Left cardiac atrium (tissue), 1 donor: ENCODE measurements around a stretch of chr1.

DNA sequence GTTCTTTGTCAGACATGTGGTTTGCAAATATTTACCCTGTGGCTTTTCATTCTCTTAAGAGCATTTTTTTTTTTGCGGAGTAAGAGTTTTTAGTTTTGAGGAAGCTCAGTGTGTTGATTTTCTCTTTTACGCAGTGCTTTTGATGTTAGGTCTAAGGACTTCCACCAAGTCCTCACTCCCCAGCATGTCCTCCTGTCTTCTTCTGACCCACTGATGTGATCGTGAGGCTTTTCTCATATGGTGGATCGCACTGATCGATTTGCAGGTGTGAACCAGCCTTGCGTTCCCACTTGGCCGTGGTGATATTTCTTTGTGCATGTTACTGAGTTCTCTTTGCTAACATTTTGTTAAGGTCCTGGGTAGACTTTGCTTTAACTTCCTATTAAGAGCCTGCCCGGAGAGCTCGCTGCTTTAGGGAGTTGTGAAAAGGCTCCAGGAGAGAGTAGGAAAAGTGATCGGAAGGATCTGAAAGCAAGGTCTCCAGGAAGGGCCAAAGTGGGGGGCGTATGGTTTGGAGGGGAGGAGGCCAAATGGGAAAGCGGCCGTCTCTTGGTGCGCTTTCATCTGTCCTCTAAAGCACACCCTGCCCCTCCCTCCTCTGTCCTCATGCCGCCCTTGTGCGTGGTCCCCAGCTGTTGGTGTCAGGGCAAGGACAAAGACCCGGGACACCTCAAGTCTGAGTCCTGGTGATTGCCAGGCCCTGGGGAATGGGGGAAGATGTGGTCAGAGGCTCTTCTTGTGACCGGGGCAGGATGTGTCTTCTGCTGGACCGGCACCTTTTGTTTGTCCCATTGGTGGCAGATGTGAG lies 7.9 kb downstream of the DFFB start:
- PRO-cap, result no peak

DNA sequence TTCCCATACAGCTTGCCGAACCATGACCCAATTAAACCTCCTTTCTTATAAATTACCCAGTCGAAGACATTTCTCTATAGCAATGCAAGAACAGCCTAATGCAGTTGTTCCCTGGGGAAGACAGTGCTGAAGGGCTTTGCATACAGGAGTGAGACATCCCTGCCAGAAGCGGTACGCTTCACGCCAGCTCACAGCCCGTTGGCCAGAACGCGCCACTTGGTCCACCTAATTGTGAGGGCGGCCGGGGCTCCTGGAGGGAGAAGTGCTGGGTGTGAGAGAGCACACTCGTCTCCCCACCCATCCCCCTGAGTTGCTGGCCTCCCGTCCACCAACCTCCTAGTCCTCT lies 227.2 kb upstream of the C1orf174 start:
- PRO-cap, result no peak

DNA sequence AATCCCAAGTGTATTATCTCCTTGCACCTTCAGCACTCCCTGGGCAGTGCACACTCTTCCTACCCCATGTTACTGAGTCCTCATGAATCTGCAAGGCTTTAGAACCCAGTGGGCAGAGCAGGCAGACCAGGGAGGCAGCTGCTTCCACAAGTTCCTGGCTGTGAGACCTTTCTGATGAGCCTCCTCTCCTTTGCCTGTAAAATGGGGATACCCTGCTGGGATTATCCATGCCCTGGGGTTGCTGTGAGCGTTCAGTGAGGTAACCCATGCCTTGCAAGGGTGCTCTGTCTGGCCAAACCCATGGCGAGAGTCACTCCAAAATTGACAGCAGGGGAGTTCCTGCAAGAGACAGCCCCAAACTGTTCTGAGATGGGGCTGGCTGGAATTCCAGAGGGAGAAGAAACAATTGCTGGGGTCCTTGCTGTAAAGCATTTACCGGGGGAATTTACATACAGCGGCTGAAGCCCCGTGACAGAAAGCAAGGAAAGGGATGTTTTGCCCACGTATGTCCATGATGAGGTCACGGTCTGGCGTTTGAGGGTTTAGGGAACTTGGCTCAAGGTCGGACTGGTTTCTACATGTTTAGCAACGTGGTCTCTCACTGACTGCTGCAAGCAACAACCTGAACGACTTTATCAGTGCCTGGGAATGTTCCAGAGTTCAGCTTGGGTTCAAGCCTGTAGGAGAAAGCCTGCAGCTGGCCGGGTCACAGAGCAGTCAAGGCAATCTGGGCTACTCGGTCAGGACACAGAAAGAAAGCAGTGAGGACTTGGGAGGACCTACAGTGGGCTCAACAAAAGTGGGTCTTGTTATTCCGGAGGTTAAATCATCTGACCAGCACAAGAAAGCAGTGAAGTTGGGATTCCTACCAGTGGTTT lies 323.1 kb downstream of the AJAP1 start:
- PRO-cap, result no peak

- PRO-cap, result no peak
These were observed 332.1 kb downstream of the NPHP4 start for GRCh38 chr1:5660183-5660382.

GRCh38 chr1:5907969-5908361 lies 84.3 kb downstream of the NPHP4 start:
- PRO-cap, result no peak

DNA sequence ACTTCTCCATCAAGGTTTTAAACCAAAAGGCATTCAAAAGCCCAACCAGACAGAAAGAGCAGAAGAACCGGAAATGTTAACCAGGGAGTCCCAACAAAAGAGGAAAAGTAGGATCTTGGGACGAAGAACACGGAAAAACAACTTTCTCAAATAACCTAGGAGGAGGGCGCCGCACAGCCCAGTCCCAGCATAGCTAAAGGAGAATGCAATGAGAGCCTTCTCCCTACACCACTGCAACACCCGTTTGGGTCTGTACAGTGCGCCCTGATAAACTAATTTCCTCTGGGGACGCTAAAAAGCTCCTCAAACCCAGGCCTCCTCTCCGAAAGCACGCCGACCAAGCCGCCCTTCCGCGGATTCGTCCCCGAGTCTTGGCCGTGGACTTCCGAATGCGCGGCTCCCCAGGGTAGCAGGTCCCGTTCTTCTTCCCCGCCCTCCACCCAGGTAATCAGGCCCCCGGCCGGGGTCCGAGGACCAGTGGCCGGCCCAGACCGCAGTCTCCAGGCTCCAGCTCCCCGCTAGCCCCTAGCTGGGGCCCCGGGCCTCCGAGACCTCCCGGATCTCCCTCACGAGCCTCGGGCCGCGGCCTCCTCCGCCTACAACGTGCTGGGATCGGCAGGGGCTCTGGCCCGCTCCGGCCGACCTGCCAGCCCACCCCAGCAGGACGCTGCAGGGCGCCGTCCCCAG lies 456 bp downstream of the RPL22 start:
- PRO-cap, result no peak

DNA sequence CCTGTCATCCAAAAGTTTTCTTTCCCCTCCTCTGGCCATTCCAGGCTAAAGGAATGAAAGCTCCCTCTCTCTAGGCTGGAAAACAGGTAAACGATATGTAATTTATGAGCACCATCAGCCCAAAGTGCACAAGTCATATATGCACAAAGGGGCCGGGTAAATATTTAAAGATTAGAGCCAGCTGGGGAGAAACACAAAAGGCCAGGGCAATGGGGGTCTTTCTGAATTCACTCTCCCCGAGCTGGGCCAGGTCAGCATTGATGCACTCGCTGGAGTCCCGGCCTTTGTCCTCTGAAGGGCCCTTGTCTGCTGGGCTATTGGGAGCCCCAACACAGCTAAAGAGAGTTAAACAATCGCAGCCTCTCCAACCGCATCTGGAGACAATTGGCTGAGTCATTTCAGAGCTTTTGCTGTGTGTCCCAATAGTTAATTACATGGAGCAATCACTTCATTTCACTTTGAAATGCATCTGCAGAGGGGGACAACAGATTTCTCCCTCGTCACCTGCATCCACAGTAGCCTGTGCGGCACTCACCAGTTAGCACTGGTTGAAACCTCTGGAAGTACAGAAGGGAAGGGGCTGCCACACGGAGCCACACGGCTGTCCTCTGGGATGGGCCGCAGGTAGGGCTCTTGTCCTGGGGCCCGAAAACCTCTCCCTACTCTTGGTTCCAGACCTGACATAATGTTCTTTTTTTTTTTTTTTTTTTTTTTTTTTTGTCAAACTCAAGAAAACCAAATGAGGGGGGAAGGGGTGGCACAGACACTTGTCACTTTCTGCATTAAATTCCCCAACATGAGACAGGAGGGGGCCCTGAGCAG lies 3.6 kb upstream of the HES3 start:
- PRO-cap, result no peak

DNA sequence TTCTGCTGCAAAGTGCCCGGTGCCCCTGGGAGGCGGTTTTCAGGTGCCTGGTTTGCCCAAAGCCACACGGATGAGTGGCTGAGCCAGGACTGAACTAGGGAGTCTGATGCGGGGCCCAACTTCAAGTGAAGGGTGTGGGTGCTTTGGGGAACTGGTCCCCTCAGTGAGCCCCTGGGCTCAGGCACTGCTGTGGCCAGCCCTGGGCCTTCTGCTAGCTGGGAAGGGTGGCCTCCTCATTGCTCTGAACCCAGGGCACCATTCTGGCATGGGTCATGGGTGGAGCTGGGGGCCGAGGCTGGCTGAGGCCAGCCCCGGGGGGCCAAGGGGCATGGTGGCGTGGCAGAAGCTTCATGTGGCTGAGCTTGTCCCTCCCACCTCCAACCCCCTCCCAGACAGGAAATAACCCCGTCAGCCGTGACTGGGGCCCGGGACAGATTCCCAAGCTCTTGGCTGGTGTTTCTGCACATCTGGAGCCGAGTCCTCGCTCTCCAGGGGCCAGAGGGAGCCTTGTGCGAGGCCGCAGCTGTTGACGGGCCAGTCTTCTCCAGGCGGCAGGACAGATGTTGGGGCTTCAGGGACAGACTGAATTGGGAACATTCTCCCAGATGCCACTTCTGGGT lies 2.0 kb upstream of the GPR153 start:
- PRO-cap, result no peak

DNA sequence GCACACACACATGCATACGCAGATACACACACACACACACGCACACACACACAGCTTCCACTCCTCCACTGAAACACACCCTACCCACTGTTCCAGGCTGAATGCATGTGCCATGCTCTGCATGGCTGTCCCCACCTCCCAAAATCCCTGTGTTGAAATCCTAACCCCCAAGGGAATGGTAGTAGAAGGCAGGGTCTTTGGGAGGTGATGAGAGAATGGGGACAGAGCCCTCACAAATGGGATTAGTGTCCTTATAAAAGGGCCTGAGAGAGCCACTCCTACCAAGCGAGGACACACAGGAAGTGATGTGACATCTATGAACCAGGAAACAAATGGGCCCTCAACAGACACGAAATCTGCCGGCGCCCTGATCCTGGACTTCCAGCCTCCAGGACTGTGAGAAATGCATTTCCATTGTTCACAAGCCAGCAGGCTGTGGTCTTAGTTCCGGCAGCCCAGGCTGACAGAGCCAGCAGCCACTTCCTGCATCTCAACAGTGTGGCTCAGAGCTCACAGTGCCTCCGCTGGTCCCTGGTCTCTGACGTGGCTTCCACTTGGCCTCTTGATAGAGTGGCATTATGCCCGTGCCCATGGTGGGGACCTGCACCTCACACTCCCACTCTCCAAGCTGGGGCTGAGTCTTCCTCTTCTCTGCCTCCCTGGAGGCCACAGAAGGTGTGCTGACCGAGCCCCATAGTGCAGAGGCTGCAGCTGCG lies 45.1 kb downstream of the ACOT7 start:
- PRO-cap, result unidirectional peak, plus-strand start at position 493 of the sequence

GRCh38 chr1:6385336-6386339 lies 7.9 kb downstream of the ACOT7 start:
- PRO-cap, result no peak

DNA sequence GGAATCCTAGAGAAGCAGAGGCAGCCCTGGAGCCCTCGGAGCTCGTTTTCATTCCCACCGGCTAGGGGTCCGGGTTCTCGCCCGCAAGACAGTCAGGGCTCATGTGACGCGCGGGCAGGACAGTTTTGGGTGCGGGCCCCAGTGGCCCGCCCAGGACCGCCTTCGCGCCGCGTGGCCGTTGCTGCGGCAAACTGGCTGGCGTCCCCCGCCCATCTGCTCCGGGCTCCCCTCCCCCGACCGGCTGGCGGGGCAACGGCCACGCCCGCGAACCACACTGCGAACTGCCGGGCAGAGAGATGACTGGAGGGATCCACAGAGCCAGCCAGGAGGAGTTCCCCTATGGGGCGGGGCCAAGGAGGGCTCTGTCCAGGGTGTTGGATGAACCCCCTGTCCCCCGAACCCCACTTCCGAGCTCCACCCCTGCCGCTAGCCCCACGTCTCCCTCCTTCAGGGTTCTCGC lies 903 bp upstream of the HES2 start:
- PRO-cap, result no peak

GRCh38 chr1:6546843-6547458 lies 7.4 kb downstream of the NOL9 start:
- PRO-cap, result no peak

- PRO-cap, result no peak
These were observed 7.5 kb downstream of the KLHL21 start for GRCh38 chr1:6594785-6596025.

GRCh38 chr1:6598984-6600170 lies 3.3 kb downstream of the KLHL21 start:
- PRO-cap, result no peak

- PRO-cap, result bidirectional peak, plus-strand start at chr1:6600836, minus-strand start at chr1:6600599; bidirectional peak, plus-strand start at chr1:6601259, minus-strand start at chr1:6601038
These were observed 1.9 kb downstream of the KLHL21 start for GRCh38 chr1:6600309-6601603.

DNA sequence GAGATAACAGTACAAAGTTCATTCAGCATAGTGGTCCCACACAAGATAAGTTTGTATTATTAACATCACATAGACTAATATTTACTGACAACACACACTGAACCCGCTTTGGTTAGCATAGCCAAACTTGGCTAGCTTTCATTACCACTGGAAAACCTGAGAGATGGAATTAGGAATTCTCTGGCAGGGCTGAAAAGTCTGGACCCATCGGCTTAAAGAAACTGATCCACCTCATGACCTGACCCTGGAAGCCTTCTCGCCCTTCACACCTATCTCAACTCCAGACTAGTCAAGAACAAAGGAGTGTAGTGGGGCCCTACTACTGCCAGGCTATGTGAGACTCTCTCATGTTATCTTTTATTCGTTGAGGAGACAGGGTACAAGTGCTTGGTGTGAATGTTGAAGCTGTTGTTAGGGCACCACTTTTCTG lies 943 bp downstream of the DNAJC11 start:
- PRO-cap, result no peak

DNA sequence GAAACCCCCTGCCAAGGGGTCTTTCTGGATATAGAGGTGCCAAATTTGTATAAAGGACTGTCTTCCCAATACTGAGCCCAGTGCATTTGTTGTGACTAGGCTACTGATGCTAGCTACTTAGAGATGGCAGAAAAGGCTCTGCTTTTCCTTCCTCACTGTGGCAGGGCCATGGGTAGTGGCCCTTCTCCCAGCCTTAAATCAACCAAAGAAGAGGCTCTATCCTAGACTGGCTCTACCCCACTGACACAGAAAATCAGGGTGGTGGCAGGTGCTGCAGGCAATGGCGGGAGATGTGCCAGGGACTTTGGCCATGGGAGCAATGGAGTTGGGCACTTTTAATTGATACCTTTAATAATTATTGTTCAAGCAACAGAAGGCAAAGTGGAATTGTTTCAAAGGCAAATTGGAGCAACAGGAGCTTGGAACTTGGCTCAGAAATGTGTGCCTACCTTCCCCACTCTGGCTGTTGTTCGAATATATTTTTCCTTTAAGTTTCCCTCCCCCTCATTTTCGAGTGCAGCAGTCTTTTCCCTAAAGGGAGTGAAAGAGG lies 121.1 kb downstream of the CAMTA1 start:
- PRO-cap, result no peak

GRCh38 chr1:6912585-6913013 lies 127.3 kb downstream of the CAMTA1 start:
- PRO-cap, result no peak

DNA sequence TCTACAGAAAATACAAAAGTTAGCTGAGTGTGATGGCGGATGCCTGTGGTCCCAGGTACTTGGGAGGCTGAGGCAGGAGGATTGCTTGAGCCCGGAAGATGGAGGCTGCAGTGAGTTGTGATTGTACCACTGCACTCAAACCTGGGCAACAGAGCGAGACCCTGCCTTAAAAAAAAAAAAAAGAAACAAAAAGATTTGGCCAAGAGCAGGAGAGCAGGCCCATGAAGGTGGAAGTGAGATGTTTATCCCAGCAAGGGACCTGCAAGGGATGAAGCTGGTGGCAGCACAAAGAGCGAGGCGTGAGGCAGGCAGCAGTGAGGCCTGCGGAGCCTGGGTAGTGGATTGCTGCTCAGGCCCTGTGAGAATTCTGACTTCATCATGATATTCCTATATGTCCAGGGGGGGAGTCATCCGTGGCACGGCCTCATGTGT lies 240.7 kb downstream of the CAMTA1 start:
- PRO-cap, result no peak

DNA sequence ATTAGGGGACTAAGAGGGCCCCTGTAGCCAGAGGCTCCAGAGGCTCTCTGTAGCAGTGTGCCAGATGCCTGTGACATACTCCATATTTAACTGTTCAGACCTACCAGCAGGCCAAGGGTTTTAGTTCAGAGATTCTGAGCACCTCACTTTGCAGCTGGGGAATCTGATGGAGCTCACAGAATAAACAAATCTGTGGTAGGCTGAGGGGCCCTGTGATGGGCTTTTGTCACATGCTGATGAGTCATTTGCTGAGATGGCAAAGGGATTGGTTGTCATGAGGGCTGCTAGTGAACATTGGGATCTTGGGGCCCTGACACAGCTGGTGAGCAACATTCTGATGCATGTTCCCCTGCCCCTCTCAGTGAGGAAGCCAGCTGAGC lies 482.2 kb downstream of the CAMTA1 start:
- PRO-cap, result no peak